Renal cortical epithelial cell (primary cell): ENCODE data around the genes RMDN3, VPS18, CHP1 and JMJD7.

- RRBS, result 4% methylated on average over 14 of the region's 62 CpGs
Observed at GRCh38 chr15:40755030-40755937, at the start of gene RMDN3. TSS of gene RMDN3 (minus strand) at chr15:40755254.

GRCh38 chr15:40856714-40857606 is 13.1 kb downstream of the SPINT1 start:
- RRBS, result no CpG with 5 or more reads among the region's 11 CpGs

DNA sequence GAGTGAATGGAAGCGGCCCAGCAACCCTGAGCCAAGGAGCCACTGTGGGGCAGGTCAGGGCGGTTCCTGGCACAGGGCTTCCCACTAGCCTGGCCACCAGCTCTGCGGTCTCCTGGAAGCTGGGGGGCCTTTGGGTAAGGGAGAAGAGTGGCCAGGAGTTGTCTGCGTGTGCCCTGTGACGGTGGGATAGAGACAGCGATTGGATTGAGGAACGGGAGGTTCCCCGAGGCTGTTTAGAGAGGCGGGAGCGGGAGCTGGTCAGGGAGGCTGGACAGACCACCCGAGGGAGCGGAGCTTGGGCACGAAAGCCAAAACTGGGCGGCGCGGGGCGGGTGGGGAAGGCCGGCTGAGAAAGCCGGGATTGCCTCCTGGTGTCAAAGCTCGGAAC is 363 bp upstream of the VPS18 start:
- RRBS, result no CpG with 5 or more reads among the region's 20 CpGs

- RRBS, result under 1% methylated on average over 14 of the region's 28 CpGs
Observed at GRCh38 chr15:40894281-40894599, at the start of gene VPS18. TSS of gene VPS18 (plus strand) at chr15:40894450.

DNA sequence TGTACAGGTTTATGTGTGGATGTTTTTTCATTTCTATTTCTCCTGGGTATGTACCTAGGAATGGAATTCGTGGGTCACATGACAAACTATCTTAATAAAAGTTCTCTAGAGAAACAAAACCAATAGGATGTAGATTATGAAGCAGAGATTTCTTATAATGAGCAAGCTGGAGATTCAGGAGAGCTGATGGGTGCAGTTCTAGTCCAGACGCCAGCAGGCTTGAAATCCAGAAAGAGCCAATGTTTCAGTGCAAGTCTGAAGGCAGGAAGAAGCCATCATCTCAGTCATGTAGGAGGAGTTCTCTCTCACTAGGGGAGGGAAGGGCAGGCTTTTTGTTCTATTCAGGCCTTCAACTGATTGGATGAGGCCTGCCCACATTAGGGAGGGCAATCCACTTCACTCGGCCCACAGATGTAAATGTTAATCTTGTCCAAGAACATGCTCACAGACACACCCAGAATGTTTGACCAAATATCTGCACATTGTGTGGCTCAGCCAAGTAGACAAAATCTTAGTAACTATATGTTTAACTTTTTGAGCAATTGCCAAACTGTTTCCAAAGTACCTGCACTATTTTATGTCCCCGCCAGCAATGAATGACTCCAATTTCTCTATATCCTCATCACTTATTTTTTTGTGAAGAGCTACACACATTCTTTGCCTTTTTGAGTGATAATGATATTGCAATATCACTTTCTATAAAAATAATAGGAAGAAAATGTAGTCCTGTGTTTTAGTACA is 19.0 kb downstream of the CHAC1 start:
- RRBS, result no CpG with 5 or more reads among the region's 4 CpGs

GRCh38 chr15:41019260-41019869 is 66.1 kb downstream of the CHAC1 start:
- RRBS, result no CpG with 5 or more reads among the region's 6 CpGs

DNA sequence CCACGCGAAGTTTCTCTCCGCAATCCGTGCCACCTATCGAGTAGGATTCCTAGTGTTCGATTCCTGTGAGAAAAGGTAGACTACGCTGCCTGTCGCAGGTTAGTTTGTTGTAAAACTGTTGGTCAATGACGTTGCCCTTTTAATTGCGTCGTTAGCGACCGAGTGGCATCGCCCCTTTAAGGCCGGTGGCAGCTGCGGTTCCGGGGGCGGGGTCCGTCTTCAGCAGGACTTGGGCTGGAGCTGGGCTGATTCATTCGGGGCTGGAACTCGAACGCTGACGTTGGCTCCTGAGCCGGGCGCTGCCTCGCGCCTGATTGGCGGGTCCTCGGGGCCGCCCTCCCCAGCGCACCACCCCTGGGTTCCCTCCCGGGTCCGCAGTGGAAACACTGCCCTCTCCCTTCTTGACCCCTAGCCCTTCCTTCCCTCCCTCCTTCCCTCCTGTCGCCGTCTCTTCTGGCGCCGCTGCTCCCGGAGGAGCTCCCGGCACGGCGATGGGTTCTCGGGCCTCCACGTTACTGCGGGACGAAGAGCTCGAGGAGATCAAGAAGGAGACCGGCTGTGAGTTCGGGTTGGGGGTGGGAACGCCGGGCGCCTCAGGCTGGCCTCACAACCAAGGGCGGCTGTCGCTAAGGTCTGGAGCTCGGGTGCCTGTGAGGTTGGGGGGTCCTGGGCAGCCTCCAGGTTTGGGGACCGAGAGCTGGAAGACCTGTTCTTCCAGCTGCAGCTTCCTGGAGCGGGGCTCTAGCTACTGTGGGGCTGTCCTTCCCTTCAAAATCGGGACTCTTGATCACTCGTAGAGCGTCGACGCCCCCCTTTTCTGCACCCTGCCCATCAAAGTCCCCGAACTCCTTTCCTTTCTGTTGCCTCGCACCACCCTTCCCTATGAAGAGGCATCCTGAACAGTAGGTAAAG is at the start of gene CHP1:
Gene CHP1, plus strand, starts transcription at position 377 of the 912 bp plus-strand sequence.
- RRBS, result under 1% methylated on average over 28 of the region's 63 CpGs

GRCh38 chr15:41259644-41260262 is 28.7 kb downstream of the CHP1 start:
- RRBS, result no CpG with 5 or more reads among the region's 12 CpGs

- RRBS, result no CpG with 5 or more reads among the region's 9 CpGs
Observed at GRCh38 chr15:41474382-41474884, 19.2 kb upstream of the ITPKA start.

GRCh38 chr15:41483899-41484941 is 9.5 kb upstream of the ITPKA start:
- RRBS, result no CpG with 5 or more reads among the region's 12 CpGs

GRCh38 chr15:41523528-41524689 is 10.3 kb upstream of the LTK start:
- RRBS, result no CpG with 5 or more reads among the region's 20 CpGs

DNA sequence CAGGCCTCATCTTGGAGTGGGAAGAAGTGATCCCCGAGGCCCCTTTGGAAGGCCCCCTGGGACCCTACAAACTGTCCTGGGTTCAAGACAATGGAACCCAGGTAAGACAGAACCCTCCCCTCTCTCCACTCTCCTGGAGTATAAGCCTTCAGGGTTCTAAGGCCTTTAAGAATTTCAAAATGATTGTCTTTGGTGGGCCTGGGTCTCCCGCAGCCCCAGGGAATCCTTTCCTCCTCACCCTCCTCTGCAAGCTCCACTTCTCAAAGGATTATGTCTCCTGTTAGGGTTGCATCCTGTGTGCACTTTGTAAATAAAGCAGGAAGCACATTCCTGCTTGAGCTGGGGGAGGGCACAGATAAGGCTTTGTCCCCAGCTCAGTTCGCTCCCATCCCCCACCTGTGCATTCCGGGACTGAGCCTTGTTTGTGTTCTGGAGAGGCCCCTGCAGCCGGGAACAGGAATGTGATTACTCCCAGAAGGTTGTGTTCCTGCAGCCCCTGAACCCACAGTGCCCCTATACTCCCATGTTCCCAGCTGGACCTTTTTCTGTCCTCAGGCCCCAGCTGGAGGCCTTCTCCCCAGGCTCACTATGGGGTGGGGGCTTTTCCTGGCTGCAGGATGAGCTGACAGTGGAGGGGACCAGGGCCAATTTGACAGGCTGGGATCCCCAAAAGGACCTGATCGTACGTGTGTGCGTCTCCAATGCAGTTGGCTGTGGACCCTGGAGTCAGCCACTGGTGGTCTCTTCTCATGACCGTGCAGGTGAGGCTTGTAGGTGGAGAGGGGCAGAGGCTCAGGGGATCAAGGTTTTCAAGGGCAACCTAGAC is 9.5 kb downstream of the TYRO3 start:
- RRBS, result 67% methylated on average over 1 of the region's 9 CpGs

DNA sequence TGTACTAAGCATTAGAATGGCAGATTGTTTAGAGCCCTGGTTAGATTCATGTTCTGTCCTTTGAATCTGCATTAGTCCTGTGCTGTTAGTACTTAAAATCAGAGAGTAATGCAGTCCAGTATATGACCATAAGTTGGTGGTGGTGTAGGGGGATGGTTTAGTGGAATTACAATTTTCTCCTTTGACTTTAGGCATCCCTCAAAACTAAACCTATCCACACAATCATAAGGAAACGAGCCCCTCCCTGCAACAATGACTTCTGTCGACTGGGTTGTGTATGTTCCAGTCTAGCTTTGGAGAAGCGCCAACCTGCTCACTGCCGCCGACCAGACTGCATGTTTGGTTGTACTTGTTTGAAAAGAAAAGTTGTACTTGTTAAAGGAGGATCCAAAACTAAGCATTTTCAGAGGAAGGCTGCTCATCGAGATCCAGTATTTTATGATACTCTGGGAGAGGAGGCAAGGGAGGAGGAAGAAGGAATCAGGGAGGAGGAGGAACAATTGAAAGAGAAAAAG is 61.3 kb upstream of the MAPKBP1 start:
- RRBS, result no CpG with 5 or more reads among the region's 6 CpGs

DNA sequence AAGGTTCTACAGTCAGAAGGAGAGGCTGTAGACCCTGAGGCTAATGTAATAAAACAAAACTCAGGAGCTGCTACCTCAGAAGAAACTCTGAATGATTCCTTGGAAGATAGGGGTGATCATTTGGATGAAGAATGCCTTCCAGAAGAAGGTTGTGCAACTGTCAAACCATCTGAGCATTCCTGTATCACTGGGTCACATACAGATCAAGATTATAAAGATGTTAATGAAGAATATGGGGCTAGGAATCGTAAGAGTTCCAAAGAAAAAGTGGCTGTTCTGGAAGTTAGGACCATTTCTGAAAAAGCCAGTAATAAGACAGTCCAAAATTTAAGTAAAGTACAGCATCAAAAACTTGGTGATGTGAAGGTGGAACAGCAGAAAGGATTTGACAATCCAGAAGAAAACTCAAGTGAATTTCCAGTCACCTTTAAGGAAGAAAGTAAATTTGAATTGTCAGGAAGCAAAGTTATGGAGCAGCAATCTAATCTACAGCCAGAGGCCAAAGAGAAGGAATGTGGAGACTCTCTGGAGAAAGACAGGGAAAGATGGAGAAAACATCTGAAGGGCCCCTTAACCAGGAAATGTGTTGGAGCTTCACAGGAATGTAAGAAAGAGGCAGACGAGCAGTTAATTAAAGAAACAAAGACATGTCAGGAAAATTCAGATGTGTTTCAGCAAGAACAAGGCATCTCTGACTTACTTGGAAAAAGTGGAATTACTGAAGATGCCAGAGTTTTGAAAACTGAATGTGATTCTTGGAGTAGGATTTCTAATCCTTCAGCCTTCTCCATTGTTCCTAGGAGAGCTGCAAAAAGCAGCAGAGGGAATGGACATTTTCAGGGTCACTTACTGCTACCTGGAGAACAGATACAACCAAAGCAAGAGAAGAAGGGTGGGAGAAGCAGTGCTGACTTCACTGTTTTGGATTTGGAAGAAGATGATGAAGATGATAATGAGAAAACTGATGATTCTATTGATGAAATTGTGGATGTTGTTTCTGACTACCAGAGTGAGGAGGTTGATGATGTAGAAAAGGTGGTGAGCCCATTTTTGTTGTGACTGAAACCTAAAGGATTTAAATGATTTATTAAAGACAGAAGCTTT is 24.4 kb upstream of the MAPKBP1 start:
- RRBS, result no CpG with 5 or more reads among the region's 2 CpGs

- RRBS, result no CpG with 5 or more reads among the region's 5 CpGs
Observed at GRCh38 chr15:41773275-41773815, 939 bp upstream of the MAPKBP1 start.

DNA sequence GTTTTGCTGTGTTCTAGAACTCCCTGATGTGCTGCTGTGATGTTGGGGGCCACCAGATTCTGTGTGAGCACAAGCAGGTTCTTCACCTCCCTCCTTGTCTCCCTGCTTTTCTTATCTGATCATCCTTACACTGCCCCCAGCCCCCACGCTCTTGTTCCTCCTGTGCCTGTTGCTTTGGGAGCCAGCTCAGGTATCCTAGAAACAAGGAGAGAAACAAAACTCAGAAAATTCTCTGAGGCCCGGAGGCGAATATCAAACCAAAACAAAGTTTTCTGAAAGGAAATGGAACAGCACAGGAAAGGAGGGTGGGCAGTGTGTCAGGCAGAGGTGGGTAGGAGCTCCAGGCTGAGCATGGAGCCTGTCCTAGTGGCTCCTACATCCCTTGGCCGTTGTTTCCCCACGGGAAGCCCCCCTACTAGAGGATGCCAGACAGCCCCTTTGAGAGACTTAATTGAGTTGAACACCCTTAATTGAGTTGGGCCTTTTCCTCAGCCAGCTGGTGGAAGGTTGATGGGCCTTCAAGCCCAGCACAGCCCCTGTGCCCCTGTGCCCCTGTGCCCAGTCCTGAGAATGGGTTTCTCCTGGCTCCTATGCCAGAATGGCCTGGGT is 22.9 kb upstream of the JMJD7 start:
- RRBS, result no CpG with 5 or more reads among the region's 5 CpGs

DNA sequence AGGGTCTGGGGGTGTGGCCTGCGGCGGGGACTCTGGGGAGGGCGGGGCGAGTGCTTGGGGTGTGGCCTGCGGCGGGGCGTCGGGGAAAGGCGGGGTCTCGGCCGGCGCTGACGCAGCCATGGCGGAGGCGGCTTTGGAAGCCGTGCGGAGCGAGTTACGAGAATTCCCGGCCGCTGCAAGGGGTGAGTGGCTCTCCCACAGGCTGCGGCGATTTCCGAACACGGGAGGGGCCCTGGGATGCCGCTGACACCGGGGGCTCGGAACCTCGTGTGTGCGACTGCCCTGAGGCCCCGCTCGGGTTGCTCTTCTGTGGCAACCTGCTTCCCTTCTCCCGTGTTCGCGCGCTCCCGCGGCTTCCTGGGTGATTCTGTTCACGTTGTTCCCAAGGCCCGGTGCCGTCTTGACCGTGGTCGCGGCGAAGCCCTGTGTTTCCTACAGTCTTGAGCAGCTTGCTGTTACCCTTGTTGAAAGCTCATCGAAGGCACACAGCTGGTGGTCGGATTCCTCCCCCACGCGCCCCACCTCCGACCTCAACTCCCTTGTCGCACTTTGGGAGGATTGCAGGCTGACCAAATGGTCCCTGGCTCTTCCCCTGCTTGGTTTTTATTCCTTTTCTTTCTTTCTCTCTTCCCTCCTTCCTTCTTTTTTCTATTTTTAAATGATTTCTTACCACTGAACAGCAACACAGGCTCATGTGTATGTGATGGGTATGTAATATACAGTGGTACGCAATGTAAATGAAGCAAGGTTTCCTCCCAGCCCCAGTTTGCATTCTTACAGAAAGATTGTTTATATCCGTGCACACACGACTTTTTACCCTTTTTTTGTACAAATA is at the start of gene JMJD7:
Gene JMJD7, plus strand, starts transcription at position 86 of the 835 bp plus-strand sequence.
- RRBS, result 2% methylated on average over 14 of the region's 54 CpGs

DNA sequence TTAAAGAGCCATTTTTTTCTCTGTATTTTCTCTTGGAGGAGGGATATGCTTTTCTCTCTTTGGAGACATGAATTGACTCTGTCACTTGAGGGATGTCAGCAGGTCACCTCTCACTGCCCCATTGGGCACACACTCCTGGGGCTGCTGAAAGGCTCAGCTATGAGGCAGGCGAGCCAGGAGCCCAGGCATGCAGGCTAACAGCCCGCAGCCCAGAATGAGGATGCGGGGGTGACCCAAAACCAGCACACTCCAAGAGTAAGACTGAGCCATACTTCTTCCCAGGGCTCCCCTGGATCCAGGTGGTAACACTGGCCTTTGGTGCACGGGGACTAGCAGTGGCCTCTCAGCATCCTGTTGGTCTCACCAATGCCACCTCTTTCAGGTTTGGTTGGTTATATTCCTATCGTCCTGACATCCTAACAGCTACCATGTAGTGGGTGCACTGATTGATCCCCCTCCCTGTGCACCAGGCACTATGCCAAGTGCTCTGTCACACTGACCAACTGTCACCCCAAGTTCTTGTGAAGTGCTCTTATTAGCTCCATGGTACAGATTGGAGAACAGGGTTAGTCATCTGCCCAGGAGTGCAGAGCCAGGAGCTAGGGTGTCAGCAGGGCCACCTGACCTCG is 24.7 kb upstream of the SPTBN5 start:
- RRBS, result no CpG with 5 or more reads among the region's 6 CpGs

- RRBS, result no CpG with 5 or more reads among the region's 5 CpGs
Observed at GRCh38 chr15:41974715-41975141, 2.4 kb upstream of the EHD4 start.

GRCh38 chr15:42084444-42085242 is 9.7 kb downstream of the PLA2G4D start:
- RRBS, result 37% methylated on average over 4 of the region's 29 CpGs